ENCODE results near the genes GSN, MORN5, MRRF and OR1Q1.

DNA sequence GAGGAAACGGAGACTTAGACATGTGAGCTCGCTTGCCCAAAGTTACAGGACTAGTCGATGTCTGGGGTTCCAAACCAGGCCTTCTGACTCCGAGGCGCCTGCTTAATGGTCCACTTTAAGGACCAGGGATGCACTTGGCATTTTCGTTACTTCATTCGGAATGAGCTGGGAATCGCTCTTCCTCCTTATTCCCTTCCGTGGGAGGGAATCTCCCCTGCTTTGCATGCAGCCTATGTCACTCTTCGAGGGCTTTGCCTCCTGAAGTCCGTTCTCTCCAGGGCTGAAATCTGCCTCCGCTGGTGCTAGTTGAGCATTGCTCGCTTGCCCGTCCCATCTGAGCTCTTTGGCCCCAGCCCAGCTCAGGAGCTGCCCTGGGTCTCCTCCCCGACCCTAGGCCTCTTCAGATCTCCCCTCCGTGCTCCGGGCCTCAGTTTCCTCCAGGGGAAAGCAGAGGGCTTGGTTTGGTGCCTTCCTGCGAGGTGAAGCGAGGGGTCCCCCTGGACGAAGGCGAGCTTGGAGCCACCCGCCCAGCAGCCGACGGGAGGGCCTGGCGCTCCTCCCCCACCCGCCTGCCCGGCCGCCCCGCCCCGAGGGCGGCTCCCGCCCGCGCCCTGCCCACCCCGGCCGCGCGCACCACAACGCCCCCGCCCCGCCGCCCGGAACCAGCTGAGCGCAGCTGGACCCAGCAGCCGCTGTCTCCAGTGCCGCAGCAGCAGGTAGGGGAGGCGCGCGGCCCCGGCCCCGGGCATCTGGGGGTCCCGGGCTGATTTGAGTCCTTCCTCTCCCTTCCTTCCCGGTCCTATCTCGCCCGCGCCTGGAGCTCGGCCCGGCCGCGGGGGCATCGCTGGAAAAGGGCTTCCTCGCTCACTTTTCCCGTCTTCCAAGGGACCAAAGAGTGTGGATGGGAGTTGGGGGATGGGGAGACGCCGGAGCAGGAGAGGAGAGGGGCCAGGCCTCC, at the start of gene GSN:
GSN (plus strand) TSS at position 659 of the 958 bp plus-strand sequence.
- PRO-cap, 3 experiments = peak in 3 of 3 experiments; most common plus-strand start position 701 of the sequence (in 3); most common minus-strand start position 539 of the sequence (in 3)

GRCh38 chr9:121278354-121279283, 10.7 kb downstream of the GSN start:
- PRO-cap, 3 experiments = peak in 1 of 3 experiments; most common minus-strand start chr9:121278559 (in 1)

GRCh38 chr9:121318591-121318845, 50.6 kb downstream of the GSN start:
- PRO-cap, 3 experiments = no peak in any of the 3 experiments

DNA sequence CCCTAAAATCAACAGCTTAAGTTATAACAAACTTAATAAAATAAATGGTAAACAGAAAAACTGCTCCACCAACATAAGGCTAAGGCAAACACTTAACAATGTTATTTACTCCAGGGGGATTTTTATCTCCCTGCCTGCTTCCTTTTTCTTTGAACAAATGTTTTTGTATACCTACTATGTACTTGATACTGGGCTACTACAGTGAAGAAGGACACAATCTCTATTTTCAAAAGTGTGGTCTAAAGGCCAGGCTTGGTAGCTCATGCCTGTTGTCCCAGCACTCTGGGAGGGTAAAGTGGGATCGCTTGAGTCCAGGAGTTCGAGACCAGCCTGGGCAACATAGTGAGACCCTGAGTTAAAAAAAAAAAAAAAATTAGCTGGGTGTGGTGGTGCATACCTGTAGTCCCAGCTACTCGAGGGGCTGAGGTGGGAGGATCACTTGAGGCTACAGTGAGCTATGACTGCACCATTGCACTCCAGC, 3.4 kb downstream of the STOM start:
- PRO-cap, 3 experiments = no peak in any of the 3 experiments

GRCh38 chr9:121498333-121499193, 1.1 kb downstream of the GGTA1 start:
- PRO-cap, 3 experiments = peak in 1 of 3 experiments; most common plus-strand start chr9:121498427 (in 1)

- PRO-cap, 3 experiments = peak in 3 of 3 experiments; most common plus-strand start chr9:121598237 (in 2); most common minus-strand start chr9:121598602 (in 3)
Observed at GRCh38 chr9:121597589-121598787, 53.4 kb upstream of the DAB2IP start.

- PRO-cap, 3 experiments = no peak in any of the 3 experiments
Observed at GRCh38 chr9:121646069-121646880, 5.2 kb upstream of the DAB2IP start.

DNA sequence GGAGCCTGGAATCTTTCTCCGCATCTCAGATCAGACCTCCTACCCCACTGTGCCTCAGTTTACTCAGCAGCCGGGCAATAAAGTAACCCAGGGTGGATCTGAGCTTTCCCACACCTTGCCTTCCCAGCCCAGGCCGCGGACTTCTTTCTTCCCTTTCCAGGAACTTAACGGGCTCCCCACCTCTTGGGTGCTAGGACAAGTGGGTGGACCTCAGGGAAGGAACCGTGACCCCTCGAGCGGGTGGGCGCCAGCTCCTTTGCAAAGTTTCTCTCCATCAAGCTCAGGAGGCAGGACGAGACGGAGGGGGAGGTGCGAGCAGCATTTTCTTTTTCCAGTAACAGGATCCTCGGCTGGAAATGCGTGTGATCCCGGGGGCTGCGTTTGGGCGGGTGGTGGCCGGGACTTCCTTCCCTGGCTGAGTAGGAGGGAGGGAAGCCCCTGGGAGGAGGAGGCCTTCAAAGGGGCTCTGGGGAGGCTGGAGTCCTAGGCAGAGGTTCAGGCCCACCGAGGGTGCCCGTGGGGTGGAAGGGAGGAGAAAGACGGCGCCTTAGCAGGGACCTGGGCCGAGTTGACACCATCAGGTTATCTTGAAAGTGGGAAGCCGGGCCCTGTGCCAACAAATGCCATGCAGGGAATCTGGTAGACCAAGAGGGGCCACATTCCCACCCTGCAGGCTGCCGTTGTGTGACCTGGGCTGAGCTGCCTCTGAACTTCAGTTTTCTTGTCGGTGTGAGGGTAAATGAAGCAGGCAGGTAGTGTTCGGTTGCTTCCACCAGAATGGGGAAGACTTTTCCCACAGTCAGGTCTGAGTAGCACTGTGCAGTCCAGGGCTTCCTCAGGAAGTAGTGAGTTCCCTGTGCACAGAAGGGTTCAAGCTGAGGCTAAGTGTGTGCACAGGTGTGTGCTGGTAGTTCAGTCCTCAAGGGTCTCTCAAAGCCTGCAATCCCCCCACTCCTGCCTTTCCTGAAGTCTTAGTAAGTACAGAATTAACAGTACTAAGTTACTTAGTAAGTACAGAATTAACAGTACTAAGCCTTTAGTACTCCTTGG, 1.0 kb downstream of the DAB2IP start:
- PRO-cap, 3 experiments = peak in 2 of 3 experiments; most common plus-strand start position 422 of the sequence (in 2); most common minus-strand start position 147 of the sequence (in 1)

DNA sequence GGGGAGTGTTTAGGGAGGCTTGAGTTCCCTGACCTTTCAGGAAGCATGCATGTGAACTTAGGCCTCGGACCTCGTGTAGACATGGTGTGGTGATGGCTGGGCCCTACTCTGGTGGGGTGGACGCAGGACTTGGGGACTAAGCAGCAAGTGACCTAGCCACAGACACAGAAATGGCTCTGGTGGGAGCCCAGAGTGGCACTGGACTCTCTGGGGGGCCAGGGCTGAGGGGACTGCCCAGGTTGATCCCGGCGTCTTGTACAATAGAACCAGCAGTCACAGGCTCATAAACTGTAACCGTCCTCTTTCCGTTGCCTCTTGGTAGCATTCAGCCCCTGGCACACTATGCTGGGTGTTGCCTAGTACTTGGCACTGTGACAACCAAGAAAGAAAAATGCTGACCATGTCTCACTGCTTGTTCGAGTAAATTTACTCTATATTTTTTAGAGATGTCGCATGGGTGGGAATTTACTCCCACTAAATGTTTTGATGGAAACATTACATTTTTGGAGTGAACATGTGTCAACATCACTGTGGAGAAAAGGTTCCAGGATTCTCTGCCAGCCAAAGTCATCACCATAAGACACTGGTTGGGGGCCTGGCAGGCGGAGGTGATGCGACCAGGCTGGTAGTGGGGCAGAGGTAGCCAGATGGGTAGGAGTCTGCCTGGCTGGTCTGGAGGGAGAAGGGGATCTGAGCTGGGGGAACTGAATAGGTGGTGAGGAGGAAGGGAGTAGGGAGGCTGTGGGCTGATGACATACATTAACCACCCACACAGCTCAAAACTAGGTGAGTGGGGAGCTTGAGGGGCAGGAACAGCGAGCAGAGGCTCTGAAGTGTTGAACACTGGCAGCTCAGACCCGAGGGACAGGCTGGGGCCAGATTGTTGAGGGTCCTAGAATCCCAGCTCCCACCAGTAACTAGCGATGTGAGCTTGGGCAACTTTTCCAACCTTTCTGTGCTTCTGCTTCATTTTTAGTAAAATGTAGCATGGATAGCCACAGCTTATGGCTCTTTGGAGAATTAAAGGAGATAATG, 80.7 kb downstream of the DAB2IP start:
- PRO-cap, 3 experiments = no peak in any of the 3 experiments

DNA sequence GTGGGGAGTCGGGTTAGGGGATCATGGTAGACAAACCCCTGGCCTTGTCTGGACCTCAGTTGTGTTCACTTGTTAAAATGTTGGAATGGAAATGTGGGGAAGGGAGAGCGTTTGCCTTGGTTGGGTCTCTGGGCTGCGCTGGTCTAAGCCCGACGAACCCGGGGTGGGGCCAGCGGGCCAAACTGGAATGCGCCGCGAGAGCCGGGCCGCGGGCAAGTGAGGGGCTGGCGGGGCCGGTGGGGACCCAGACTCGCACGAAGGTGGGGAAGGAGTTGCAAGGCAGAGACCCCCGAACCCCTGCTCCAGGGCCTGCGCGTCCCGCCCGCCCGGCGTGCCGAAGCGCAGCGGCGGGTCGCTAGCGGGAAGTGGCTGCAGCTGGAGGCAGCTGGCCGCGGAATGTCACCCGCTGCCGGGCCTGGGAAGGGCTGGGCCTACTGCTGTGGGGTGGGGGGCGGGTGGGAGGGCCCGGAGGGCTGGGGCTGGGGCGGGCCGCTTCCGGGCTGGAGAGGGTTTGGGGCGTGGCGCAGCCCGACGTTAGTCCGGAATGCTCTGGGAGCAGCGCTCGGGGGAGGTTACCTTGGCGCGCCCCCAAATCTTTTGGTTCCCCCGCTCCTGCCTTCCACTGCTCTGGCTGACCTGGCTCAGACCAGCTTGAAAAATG, 84.8 kb downstream of the DAB2IP start:
- PRO-cap, 3 experiments = peak in 3 of 3 experiments; most common plus-strand start position 537 of the sequence (in 2); most common minus-strand start position 371 of the sequence (in 3)

- PRO-cap, 3 experiments = no peak in any of the 3 experiments
Observed at GRCh38 chr9:121784381-121785371, 133.2 kb downstream of the DAB2IP start.

GRCh38 chr9:122159564-122160269, at the start of gene MORN5:
Gene MORN5, plus strand, starts transcription at chr9:122159908.
- PRO-cap, 3 experiments = peak in 3 of 3 experiments; most common plus-strand start chr9:122159939 (in 2); most common minus-strand start chr9:122159759 (in 3)

DNA sequence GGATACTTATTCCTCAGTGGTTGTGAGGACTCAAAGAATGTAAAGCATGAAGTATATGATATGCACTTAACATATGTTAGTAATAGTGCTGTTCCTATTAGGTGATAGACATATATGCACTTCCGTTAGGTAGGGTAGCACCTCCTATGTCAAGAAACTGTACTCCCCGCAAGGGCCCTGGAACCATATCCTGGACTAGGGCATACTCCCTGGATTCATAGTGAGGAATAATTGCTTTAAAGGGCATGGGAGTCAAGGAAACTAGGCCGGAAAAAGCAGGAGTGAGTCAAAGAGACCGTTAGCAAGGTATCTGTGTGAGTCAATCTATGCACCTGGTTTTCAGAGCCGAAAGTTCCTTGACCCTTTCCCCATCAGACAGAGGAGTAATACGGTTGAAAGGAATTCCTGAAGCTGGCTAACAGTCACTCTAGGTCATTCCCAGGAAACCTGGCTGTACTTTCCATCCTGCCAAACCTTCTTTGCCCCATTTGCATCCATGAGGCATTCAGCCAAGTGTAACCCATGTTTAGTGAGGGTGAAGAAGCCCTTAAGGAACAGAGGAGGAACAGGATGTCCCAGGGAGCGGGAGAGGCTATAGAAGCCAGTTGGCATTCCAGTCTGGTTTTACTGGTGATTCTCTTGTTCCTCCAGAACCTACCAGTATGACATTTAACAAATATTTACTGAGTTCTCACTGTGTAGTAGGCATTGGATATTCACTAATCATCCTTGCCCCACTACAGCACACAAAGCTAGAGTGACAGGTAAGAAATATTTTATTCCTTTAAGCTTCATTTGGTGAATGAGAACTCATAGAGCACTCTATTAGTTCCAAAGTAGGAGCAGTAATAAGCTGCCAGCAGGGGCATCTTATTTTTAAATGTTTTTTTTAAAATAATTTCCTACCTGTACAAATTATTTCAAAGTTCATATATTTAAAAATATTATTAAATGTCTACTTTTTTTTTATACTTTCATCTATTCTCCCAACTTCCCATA, 16.1 kb downstream of the RBM18 start:
- PRO-cap, 3 experiments = peak in 1 of 3 experiments; most common plus-strand start position 722 of the sequence (in 1); most common minus-strand start position 629 of the sequence (in 1)

DNA sequence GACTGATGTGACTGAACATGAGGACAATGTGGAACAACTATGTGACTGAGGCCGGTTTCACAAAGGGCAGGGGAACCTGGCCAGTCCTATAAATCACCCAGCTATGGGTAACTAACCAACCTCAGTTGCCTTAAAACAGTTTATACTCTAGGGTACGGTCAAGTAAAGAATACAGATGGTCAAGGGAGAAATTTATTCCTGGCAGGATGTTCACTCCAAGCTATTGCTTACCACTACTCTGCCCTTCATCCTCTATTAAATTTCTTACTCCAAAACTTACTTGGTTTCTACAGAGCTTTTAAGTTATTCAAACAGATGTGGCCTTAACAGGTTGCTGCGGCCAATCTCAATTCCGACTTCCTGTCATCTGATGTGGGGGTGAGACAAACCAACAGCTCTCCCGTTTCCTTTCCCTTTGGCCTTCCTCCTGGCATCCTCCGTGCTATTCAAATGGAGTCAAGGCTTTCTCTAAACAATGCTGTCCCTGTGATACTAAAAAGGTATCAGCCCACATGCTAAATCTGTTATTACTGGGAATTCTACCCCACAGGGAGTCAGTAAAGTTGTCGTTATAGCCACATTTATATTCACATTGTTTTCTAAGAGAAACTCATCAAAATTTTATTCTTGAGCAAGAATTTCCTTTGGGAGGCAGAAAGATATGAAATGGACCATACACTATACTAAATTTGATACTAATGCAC, 11.9 kb downstream of the RBM18 start:
- PRO-cap, 3 experiments = no peak in any of the 3 experiments

DNA sequence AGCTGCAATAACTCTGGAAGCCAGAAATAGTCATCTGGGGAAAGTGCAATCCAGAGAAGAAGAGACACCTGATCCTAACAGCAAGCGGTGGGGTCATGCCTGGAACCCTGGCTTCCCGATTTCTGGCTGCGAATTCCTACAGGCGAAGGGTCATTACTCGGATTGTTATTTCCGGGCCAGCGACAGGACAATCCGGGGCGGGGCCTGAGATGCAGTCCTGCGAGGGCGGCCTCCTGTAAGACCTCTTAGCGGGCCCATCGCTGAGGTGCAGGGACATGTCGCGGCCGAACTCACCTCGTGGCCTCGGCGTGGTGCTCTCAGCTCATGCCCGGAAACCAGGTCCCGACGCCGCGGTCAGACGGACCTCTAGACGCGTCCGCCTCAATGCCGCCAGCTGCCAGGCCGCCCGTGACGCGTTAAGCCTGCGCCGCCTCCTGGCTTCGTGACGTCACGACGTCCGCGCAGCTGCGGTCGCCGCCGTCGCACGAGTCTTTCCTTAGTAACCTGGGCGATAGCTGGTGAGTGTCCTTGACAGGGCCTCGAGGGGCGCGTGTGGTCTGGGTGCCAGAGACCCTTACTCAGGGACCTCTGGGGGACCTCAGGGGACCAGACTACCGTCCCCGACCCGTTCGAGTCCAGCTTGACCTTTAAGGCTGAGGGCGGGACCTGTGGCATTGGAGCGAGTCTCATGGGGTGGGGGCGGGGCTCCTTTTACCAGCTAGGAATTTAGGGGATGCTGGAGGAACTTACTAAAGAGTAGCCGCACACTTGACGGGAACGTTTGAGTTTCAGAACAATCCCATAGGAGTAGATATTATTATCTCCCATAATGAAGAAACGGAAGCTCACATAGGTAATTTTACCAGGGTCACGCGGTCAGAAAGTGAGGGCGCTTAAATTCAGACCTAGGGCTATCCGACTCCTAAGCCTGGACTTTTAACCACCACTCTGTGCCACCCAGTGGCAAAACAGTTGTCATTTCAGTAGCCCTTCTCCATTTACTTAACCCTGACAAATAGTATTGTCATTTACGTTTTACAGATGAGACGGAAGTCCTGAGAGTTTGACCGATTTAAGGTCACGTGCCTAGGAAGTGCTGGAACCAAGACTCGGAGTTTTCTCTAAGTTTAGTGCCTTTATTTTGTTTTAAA, at the start of gene MRRF:
MRRF (plus strand) TSS at position 462 of the 1,151 bp plus-strand sequence.
- PRO-cap, 3 experiments = peak in 3 of 3 experiments; most common plus-strand start position 499 of the sequence (in 3); most common minus-strand start position 124 of the sequence (in 3)

- PRO-cap, 3 experiments = no peak in any of the 3 experiments
Observed at GRCh38 chr9:122265871-122266587, 1.3 kb downstream of the MRRF start.

DNA sequence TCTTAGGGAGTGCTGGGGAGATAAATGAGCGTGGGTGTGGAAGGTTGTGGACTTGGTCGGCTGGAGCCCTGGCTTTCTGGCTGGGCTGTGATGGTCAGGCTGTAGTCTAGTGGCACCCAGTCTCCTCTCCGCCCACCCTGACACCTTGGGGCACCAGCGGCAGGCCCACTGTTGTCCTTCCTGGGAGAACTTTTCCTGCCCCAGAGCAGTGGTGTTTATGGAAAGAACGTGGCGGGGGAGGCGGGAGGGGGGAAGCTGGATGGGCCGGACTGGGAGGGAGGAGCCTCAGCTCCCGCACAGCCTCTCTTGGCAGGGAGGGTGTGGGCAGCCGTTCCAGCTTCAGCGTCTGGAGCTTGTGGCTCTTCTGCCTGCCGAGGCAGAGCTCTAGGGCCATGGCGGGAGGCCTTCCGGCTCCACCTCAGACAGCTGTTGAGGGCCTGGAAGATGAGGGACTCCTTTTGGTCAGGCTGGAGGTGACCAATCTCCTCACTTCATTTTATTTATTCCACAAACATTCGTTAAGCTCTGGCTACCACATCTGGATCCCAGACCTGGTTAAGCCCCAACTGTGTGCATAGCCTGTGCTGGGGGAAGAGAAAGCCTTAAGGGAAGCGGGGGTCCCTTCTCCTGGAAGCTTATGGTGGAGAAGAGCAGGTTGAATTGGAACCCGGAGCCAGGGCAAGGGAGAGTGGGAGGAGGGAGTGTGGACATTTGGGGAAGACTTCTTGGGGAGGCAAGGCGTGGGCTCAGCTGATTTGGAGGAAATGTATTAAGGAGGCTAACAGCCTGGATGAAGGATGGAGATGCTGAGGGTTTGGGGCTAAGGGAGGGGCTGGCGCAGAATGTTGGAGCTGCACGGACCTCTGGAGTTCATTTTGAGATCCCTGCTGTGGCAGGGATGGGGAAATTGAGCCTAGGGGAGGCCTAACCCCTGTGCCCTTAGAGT, 4.4 kb downstream of the PTGS1 start:
- PRO-cap, 3 experiments = no peak in any of the 3 experiments

DNA sequence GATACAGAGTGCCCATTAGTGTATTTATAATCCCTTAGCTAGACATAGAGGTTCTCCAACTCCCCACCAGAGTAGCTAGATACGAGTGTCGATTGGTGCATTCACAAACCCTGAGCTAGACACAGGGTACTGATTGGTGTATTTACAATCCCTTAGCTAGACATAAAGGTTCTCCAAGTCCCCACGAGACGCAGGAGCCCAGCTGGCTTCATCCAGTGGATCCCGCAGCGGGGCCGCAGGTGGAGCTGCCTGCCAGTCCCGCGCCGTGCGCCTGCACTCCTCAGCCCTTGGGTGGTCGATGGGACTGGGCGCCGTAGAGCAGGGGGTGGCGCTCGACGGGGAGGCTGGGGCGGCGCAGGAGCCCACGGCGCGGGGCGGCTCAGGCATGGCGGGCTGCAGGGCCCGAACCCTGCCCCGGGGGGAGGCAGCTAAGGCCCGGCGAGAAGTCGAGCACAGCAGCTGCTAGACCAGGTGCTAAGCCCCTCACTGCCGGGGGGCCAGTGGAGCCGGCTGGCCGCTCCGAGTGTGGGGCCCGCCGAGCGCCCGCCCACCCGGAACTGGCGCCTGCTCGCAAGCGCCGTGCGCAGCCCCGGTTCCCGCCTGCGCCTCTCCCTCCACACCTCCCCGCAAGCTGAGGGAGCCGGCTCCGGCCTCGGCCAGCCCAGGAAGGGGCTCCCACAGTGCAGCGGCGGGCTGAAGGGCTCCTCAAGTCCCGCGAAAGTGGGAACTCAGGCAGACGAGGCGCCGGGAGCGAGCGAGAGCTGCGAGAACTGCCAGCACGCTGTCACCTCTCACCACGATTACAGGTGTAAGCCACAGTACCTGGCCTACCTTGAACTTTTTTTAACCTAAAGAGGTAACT, 35.3 kb downstream of the PTGS1 start:
- PRO-cap, 3 experiments = peak in 1 of 3 experiments; most common minus-strand start position 502 of the sequence (in 1)

DNA sequence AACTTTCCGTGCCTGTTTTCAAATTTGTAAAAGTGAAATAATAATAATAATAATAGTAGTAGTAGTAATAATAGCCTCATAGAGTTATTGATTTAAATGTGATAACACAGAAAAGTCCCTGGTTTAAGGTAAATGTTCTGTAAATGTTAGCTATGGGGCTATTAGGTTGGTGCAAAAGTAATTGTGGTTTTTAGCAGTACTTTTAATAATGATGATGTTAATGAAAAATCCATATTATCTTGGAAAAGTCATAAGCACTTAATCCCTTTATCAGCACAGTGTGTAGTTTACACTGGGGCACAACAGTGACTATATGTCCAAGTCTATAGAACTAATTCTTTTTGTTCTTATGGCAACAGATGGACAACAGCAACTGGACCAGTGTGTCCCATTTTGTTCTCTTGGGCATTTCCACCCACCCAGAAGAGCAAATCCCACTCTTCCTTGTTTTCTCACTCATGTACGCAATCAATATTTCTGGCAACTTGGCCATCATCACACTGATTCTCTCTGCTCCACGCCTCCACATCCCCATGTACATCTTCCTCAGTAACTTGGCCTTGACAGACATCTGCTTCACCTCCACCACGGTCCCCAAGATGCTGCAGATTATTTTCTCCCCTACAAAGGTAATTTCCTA, at the start of gene OR1Q1:
OR1Q1 (plus strand) TSS at position 360 of the 640 bp plus-strand sequence.
- PRO-cap, 3 experiments = no peak in any of the 3 experiments

GRCh38 chr9:122847069-122848024, 19.0 kb upstream of the PDCL start:
- PRO-cap, 3 experiments = no peak in any of the 3 experiments

Measured in Metastatic Breast Carcinoma in the Ovary (tissue), 3 donors.